Metastatic Lung Carcinoma in the Adrenal Gland (tissue), 1 donor: ENCODE data around the genes IDE and CEP55.

DNA sequence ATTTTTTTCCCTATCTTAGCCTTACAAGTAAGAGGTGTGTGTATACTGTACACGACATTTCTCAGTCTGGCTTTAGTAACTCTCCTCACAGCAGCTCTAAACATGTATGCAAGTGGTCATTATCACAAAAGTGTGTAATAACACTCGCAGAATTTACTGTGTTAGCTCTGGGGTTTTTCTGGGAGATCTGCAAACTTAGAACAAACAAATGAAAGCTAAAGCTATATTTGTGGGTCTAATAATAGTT lies 887 bp downstream of the PPP1R3C start:
- PRO-cap = no peak

GRCh38 chr10:91742116-91742585 lies 56.1 kb upstream of the TNKS2 start:
- PRO-cap = no peak

- PRO-cap = no peak
These were observed 33.5 kb downstream of the BTAF1 start for GRCh38 chr10:91957054-91957456.

- PRO-cap = no peak
These were observed 22.0 kb downstream of the CPEB3 start for GRCh38 chr10:92268818-92269258.

- PRO-cap = bidirectional peak, plus-strand start at chr10:92574140, minus-strand start at chr10:92574087
These were observed at the start of gene IDE for GRCh38 chr10:92573605-92574288. Gene IDE (minus strand): TSS chr10:92574093.

DNA sequence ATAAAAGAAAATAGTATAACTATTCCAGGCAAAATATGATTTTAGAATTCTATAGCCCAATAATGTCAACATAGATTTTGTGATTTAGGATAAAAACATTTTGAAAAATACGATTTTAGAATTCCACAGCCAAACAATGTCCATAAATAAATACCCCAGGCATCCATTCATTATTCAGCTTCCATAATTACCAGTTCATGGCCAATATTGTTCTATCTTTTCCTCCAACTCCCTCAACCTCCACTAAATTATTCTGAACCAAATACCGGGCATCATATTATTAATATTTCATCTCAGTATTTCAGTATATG lies 6.6 kb upstream of the IDE start:
- PRO-cap = no peak

DNA sequence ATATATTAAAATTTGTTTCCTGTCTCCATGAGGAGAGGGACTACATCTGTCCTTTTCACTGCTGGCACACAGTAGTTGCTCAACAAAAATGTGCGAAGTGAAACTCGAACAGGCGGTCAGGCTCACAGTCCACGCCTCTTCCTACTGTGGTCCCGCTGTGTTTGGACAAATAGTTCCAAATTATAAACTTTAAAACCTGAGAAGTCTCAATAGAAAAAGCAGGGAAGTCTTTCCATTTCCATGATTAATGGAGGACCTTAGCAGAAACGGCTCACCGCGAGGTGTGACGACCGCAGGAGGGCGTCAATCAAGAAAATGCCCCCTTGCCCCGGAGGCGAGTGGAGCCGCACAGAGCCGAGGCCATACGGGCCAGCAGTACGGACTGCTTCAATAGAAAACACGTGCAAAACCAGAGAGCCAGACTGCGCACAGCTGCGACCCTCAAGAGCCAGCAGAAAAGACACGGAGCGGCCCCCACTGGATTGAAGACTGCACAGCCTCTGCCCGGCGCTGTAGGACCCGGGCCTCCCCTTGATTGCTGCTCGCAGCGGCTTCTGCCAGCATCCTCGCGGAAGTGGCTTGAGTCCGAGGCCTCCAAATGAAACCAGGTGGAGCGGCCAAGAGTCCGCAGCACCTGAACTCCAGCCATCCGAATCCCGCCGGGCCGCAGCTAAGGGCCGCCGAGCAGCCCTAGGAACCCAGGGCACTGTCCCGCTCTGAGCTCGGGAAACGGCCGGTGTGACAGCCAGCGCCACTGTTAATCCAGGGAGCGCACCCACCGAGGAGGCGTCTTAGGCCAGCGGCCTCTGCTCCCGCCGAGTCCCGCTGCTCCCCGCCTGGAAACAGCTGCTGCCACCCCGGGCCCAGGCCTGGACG lies 847 bp upstream of the HHEX start:
- PRO-cap = no peak

DNA sequence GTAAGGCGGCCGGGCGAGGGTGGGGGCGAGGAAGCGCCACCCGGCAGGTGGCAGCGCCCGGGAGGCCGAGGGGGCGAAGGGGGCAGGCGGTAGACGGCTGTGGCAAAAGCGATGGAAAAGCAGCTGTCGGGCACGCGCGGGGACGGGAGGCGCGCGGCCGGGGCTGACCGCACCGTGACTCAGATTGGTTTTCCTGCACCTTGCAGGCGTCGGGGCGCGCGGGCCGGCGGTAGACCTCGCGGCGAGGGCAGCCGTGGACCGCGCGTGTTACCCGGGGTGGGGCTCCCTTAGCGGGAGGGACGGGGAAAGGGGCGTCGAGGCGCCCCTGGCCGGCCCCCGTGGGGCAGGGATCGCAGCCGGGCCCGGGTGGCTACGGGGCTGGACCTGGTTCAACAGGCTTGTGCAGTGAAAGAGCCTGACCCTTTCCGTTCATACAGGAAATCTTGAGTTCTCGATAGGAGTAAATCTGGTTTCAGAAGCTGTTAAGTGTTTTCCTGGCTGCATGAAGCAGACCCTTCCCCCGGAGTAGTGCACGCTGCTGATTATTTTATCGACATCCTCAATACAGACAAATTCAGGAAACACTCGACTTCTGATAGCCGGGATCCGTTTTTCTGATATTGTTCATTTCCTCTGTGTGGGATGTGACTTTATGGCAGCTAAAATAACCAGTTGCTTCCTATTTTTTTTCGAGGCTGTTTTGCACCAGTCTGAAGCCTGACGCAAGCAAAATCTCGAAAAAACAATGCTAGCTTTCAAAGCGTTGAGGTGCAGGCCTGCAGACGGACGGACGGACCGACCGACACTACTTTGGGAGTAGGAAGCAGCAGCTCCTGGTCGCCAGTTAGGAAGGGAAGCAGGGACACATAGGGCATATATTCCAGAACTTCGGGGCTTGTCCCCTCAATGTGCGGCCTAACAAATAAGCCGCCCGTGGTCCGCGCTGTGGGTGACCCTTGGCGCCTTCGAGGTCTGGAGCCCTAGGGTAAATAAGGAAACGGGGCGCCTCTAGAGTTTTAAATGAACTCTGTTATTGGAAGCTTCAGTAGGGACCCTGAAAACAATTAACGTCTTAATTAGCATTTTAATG lies 938 bp downstream of the HHEX start:
- PRO-cap = no peak

- PRO-cap = no peak
These were observed 6.9 kb downstream of the HHEX start for GRCh38 chr10:92696588-92697046.

GRCh38 chr10:92742044-92743005 lies 52.6 kb downstream of the HHEX start:
- PRO-cap = no peak

DNA sequence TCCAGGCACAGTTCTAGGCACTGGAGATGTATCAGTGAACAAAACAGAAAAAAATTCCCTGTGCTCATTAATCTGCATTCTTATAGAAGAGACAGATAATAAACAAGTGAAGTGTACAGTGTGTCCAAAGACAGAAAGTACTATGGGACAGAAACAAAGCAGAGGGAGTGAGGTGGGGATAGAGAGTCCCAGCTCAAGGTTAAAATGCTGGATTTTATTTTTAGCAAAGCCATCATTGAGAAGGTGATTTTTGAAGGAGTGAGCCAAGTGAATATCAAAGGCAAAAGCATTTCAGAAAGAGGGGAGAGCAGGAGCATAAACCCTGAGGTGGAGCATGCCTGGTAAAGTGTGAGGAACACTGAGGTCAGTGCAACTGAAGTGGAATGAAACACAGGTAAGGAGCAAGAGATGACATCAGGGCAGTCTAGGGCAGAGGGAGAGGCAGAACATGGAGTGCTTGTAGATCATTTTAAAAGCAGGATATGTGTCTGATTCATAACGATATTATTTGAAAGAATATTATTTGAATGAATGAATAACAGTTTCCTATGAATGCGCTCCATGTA lies 21.7 kb upstream of the EXOC6 start:
- PRO-cap = no peak

GRCh38 chr10:92828896-92829760 lies 19.2 kb upstream of the EXOC6 start:
- PRO-cap = no peak

DNA sequence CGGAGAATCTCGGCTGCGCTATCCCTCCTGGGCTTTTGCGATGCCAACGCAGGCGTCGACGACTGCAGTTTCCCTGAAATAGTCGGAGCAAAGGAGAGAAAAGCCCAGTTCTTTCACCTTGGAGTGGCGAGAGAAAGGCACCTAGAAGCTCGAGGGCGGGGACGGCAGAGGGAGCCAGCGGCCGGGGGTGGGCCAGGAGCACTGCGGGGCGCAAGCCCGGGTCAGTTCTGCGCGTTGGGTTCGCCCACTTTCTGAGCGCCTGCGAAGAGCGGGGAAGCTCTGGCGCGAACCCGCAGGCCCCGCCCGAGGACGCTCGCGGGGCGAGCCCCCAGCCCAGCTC lies 358 bp upstream of the CYP26C1 start:
- PRO-cap = no peak

DNA sequence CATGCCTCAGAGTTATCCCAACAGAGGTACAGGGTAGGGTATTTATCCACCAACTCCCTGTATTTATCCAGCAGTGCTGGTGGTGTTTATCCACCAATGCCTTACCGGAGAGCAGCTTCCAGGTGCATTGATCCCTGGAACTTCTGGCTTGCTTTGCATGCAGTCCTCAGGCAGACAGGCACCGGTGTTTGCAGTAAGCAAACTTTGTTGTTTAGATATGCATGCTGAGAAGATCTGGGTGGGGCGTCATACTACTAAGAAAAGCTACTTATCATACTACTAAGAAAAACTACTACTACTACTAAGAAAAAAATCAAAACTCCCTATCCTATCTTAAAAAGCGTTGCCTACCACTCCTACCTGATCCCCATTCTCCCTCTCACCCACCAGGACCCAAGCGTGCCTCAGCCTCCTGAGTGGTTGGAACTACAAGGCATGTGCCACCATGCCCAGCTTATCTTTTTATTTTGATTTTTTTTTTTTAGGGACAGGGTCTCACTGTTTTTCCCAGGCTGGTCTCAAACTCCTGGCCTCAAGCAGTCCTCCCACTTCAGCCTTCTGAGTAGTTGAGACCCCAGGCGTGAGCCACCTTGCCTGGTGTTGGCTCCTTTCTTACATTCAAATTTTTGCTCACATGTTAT lies 92.6 kb downstream of the CYP26A1 start:
- PRO-cap = no peak

GRCh38 chr10:93225777-93226226 lies 152.1 kb downstream of the CYP26A1 start:
- PRO-cap = no peak

DNA sequence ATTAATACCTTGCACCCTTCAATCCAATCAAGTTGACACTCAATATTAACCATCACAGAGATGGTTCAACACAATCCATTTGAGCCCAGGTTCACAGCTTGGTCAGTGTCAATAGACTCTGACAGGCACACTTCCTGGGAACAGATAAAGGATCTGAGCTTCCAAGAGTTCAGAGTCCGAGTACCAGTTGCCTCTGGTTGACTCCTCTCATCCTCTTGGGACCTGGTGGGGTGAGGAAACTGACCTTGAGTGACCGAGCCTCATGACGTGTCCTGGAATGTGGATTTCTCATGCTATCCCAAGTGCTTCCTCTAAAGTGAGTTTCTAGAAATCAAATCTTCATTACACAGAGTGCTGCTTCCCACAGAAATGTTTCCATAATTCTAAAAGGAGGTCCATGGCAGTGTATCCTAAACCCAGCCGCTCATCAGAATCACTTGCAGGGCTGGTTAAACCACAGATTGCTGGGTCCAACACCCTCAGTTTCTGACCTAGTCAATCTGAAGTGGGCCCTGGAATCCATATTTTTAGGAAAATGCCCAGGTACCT lies 162.1 kb downstream of the CYP26A1 start:
- PRO-cap = no peak

- PRO-cap = no peak
These were observed 199.2 kb downstream of the CYP26A1 start for GRCh38 chr10:93272841-93273326.

GRCh38 chr10:93495842-93497102 lies at the start of gene CEP55:
Gene CEP55 (plus strand): TSS chr10:93496612.
- PRO-cap = bidirectional peak, plus-strand start at chr10:93496639, minus-strand start at chr10:93496402

DNA sequence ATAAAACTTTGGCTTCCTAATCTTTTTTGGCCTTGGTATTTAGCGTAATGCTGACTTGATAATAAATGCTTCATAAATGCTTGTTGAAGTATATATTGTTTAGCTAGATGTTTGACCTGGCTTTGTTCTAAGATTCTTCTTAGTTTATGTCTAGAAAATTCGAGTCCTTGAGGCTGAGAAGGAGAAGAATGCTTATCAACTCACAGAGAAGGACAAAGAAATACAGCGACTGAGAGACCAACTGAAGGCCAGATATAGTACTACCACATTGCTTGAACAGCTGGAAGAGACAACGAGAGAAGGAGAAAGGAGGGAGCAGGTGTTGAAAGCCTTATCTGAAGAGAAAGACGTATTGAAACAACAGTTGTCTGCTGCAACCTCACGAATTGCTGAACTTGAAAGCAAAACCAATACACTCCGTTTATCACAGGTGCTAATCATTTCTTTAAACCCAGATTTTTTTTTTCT lies 6.6 kb downstream of the CEP55 start:
- PRO-cap = no peak

DNA sequence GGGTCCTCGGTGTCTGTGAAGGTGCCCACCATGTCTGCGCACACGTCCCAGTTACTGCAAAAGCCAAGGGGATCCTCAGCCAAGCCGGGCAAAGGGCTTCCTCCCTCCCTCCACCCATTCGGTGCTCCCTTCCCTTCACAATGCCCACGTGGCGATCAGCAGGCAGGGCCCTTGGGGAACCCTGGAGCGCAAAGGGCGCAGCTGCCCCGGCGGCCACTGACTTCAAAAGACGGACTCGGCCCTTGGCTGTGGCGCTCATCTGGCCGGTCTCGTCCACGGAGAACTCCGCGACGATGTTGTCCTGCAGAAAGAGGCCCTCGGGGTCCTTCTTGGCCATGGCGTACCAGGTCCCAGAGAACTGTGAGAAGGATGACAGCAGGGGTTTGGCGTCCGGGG lies 591 bp downstream of the RBP4 start:
- PRO-cap = no peak